Hair follicle dermal papilla cell (primary cell): ENCODE results near the genes JPH2 and R3HDML.

GRCh38 chr20:44069737-44070090, 117.3 kb downstream of the JPH2 start:
- CAGE, long polyA plus RNA, result no peak

GRCh38 chr20:44089824-44090318, 97.1 kb downstream of the JPH2 start:
- CAGE, long polyA plus RNA, result no peak

- CAGE, long polyA plus RNA, result no peak
Observed at GRCh38 chr20:44166042-44167025, 20.7 kb downstream of the JPH2 start.

GRCh38 chr20:44169051-44169250, 18.0 kb downstream of the JPH2 start:
- CAGE, long polyA plus RNA, result no peak

GRCh38 chr20:44186548-44187808, at the start of gene JPH2:
Gene JPH2 (minus strand): TSS chr20:44187188.
- CAGE, long polyA plus RNA, result no peak

- CAGE, long polyA plus RNA, result no peak
Observed at GRCh38 chr20:44211582-44212146, 1.1 kb upstream of the OSER1 start.

DNA sequence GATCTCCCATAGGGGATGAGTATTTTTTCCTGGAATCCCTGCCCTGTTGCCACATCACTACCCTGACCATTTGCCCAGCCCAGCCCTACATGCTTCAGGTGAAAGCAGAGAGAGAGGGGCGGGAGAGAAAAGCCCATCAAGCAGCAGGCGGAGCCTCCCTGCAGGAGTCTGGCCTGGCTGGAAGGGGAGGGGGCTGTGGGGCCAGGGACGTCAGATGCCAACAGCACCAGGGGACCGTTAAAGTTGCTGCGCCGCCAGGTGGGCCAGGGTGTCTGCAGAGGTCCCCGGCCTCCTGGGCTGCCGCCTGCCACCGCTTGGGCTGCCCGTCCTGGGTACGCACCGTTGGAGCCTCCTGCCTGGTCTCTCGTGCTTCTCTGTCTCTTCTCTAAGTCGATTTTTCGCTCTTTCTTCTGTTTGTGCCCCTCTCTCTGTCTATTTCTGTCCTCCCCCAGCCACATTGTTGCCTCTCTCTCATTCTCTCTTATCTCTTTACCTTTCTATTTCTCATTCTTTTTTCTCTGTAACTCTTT, 694 bp upstream of the R3HDML start:
- CAGE, long polyA plus RNA, result no peak

DNA sequence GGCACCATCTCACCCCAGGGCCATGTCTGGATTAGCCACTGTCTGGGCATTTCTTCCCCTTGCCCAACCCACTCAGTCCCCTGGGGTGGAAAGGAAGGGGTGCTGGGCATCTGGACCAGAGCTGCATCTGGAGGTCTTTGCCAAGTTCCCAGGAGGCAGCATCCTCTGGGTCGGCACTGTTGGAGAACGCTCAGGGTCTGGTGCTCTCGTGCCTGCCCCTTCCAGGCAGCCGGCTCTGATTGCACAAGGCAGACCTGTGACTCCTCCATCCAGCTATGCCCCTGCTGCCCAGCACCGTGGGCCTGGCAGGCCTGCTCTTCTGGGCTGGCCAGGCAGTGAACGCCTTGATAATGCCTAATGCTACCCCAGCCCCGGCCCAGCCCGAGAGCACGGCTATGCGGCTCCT, at the start of gene R3HDML:
Gene R3HDML, plus strand, starts transcription at position 161 of the 406 bp plus-strand sequence.
- CAGE, long polyA plus RNA, result no peak

- CAGE, long polyA plus RNA, result no peak
Observed at GRCh38 chr20:44358589-44359263, 3.2 kb downstream of the HNF4A start.

DNA sequence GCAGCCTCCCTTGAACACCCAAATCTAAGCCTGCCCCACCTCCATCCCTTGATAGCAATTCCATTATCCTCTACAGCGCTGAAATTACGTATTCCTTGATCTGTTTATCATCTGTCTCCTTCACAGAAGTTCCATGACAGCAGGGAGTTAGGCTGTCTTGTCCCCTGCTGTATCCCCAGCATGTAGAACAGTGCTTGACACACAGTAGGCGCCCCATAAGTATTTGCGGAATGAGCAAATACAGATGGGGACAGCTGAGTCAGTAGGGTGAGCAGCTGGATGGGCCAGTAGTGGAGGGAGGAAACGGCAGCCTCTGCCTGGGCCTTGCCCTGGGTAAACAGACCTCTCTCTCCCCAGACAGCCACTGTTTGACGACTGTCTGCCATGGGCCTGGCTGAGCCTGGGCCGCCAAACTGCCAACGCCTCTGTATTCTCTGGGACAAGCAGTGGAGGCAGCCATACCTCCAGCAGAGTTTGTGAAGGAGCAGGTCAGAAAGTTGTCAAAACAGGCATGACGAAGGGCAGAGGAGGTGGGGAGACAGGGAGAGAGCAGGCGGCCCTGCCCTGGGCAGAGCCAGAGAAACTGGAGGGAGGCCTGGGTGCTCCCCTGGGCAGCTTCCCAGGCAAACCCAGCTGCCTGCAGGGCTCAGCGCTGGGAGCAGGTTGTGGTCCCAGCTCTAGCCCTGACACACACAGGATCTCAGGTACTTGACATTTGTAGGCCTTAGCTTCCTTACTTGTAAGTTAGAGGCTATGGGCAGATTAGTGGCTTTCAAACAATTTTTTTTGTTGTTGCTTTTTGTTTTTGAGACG, 15.2 kb downstream of the HNF4A start:
- CAGE, long polyA plus RNA, result no peak

DNA sequence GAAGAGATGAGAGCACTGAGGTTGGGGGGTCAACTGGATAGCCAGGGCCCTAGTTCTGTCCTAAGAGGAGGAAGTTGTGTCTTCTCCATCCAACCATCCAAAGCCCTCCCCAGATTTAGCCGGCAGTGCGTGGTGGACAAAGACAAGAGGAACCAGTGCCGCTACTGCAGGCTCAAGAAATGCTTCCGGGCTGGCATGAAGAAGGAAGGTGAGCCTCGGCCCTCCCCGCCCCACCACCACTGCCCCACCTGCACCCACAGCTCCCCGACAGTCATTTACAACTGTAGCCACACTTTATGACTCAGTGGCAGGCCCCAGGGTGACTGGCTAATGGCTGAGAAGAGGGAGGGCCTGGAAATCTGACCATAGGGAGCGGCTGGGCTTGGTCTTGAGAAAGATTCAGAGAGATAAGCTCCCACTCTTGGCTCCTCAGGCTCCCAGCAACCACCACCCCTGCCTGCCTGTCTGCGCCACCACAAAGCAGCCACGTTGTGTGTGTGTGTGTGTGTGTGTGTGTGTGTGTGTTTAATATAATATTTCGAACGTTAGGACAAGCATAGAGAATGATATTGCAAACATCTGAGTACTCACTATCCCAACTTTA, 51.9 kb downstream of the HNF4A start:
- CAGE, long polyA plus RNA, result no peak

DNA sequence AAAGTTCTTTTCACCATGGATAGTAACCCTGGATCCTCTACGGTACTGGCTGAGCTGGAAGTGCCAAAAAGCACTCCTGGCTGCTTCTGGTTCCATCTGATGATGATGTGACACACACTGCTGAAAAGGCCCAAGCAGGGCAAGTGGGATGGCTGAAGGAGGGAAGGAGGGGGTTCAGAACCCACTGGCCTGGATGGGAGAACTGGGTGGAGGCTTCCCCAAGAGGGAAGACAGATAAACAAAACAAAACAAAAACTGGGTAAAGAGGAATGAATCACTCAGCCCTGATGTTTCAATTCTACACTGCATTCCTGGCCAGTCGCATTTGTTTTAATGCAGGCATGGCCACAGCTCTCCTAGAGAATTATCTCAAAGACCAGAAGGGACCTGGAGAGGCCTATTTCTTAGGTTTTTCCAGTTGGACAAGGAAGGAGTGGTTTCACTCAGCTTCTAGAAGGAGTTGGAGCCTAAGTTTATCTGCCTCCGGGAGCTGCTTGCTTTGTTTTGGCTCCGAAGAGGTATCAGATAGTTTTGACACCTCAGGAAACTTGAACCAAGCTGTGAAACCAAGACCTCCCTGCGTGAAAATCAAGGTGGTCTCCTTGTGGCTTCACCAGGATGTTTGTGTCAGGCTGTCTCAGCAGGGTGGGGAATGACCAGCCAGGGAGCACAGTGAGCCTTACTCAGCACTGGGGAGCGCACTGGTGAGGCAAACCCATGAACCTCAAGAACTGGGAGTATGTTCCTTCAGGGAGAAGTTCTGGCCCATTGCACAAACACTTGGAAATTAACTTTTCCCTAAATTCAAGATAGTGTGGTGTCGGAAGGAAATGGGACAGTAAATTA, 16.1 kb downstream of the TTPAL start:
- CAGE, long polyA plus RNA, result no peak

GRCh38 chr20:44601604-44602121, 19.3 kb downstream of the PKIG start:
- CAGE, long polyA plus RNA, result no peak

DNA sequence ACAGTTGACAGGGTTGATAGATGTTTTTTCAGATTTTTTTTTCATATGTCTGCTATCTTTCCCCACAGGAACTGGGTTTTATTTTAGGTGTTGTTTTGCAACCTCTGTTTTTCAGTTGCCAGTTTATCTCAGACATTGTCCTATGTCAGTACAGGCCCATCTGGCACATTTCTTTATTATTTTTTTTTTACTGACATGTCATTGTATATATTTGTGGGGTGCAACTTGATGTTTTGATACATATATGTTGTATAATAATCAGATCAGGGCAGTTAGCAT, 28.3 kb downstream of the PKIG start:
- CAGE, long polyA plus RNA, result no peak

DNA sequence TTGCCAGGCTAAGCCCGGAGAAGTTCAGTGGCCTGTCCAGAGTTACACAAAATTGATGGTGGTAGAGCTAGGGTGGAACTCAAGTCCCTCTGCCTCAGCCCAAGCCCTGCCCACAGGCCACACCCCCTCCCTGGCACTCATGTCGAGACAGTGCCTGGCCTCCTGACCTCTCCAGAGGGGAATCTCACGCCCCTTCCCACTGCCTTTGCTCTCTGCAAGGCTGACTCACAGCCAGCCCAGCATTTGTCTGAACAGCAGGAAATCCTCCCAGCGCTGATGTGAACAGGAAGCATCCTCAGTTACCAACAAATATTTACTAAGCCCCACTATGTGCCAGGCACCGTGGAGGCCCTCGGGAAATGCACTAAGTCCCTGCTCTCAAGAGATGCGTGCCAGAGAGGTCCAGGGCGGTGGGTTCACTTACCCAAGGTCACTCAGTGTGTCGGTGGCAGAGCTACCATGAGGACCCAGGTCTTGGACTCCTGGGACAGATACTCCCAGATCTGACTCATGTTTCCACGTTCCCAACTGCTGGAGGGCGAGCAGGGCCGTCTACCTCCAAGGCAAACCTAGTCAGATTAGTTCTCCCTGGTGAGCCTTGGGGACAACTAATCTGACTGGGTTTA, 7.9 kb downstream of the ADA start:
- CAGE, long polyA plus RNA, result no peak

DNA sequence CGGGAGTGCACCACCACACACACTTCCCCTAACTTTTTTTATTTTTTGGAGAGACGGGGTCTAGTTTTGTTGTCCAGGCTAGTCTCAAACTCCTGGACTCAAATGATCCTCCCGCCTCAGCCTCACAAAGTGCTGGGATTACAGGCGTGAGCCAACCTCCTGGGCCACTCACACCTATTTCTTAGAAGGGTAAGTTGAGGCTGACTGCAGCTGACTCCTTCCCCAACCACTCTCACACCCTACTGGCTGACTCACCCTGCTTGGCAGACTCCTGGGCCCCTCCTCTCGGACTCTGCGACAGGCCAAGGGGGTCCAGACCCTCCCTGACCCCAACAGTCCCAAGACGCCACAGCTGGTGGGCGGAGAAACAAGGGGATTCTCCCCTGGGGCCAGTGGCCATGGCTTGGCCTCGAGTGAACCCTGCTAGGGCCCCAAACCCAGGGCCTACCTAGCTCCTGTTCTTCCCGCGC, 896 bp downstream of the ADA start:
- CAGE, long polyA plus RNA, result no peak

- CAGE, long polyA plus RNA, result no peak
Observed at GRCh38 chr20:44716326-44716939, 1.3 kb downstream of the CCN5 start.

- CAGE, long polyA plus RNA, result no peak
Observed at GRCh38 chr20:44953128-44953738, 7.0 kb downstream of the TOMM34 start.

DNA sequence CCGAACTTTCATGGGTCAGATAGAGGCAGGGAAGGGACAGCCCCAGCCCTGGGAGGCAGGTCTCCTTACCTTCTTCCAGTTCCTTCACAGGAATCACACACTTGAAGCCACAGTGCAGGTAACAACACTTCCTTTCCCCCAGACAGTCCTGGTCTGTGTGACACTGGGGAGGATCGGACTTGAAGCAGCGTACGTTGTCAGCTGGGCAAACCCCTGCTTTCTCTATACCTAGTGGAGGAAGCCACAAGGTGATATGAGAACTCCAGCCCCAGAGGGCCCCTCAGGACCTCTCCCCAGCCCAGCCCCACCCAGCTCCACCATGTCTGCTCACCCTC, 260 bp downstream of the WFDC12 start:
- CAGE, long polyA plus RNA, result no peak

DNA sequence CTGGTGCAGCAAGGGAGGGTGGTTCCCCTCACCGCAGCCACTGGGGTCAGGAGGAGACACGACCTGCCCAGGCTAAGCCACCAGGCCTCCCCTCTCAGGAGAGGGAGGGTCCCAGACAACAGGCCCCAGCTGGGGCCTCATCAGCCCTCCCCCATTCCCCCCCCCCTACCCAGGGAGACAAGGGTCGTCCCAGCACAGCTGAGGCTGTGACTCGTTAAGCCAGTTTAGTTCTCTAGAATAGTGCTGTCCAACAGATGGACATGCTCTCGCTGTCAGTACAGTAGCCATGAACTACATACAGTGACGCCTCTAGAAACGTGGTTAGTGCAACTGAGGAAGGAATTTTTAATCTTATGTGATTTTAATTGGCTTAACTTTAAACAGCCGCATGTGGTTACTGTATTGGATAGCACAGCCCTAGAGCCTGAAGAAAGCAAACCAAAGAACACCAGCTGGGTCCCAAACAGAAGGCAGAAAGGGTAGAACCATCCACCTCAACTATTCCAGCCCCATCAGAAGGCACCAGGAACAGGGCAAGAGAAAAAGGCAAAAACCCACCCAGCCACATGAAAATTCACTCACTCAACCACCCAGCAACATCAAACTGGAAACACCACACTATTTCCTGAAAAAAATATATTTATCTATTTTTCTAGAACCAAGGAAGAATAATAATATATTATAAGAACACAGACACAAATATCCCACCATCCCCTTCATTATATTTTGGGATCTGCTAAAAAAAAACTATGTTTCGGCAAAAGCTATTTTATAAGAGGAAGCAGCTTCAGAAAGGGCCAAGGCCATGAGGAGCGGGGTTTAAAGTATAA, 17.6 kb upstream of the MATN4 start:
- CAGE, long polyA plus RNA, result no peak